Type B pancreatic cell (in vitro differentiated cells): ENCODE measurements around a stretch of chr6.

DNA sequence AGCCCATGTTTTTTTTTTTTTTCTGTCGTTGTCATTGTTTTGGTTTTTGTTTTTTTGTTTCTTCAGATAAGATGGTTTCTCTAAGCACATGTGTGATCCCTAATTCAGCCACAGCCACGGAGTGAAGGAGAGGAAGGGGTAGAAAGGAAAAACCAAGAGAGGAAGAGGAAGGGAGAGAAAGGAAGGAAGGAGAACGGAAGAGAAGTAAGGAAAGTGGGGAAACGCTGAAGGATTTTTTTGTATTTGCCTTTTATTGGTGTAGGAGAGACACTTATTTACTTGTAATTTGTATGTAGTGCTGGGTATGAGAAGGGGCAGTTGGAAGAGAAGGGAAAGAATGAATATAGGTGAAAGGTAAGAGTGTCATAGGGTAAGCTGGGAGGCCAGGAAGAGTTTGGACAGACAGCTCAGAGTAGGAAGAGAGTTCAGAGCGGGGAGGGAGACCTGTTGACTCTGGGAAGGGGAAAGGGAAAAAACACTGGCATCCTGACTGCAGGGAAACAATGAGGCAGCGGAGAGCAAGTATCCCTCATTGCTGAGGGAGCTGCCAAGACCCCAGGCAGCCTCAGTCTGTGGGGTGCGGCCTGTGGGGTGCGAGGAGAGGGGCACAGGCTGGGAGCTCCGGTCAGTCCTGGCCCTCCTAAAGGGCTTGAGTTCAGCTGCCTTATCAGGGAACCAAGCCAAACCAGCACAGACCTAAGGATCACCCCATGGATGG is 3.2 kb downstream of the TRAF3IP2 start:
- PRO-cap, result no peak

DNA sequence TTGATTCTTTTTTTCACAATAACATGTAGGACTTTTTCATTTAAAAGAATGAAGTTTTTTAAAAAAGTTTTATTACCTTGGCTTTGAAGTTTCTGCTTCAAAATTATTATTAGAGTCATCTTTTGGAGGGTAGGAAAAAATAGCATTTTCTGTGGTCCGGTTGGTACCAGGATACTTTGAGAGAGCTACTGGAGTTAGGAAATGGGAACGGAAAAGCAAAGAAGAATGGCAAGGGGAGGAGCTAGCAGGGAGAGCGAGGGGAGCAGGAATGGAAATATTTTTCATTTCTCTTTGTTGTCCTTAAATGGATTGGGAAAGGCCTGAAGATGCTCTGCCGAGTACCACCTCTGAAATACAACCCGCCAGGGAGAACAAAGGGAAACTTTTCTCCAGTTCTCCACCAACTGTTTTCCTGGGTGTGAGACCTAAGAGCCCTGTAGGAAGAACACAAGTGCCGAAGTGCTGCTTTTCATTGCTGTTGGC is 3.3 kb upstream of the TRAF3IP2 start:
- PRO-cap, result no peak

GRCh38 chr6:111666607-111667242 is 61.0 kb upstream of the TRAF3IP2 start:
- PRO-cap, result no peak

GRCh38 chr6:111714916-111715816 is 109.5 kb upstream of the TRAF3IP2 start:
- PRO-cap, result no peak

DNA sequence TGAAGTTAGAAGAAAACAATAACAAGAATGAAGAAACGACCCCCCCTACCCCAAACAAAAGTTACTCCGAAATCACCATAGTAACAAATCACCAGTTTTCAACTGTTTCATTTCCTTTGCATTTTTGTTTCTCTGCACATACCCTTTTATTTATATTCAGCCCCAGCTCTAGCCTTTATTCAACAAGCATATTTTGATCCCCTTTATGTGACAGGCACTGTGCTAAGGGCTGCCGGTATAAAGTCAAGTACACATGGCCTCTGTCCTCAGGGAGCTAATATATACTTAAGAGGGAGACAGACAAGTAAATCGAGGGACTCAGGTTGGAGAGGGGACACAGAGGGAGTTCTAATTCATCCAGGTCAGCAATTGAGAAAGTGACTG is 129.0 kb upstream of the TRAF3IP2 start:
- PRO-cap, result no peak

DNA sequence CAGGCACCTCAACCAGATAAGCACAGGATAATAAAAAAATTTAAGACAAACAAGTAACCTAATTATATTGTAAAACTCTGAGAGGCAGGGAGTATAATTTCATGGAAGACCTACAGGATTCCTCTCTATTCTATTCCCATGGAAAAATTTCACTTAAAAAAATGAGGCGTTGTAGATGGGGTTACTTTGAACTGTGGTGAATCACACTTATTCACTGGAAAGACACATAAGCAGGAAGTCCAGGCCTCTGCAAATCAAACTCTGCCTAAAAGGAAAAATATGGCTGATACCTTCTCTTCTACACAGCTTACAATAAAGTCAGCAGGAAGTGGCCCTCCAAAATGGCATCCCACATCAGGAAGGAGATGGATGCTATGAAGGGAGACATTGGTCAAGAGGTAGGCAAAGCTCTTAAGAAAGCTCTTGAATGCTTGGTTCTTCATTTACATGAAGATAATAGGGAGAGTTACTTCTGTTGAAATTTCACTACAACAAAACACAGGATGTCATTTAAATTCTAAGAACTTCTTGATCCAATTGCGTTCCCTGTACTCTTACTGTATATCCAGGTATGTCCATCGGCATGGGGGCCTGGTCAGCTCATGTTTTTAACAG is 115.9 kb downstream of the FYN start:
- PRO-cap, result no peak

DNA sequence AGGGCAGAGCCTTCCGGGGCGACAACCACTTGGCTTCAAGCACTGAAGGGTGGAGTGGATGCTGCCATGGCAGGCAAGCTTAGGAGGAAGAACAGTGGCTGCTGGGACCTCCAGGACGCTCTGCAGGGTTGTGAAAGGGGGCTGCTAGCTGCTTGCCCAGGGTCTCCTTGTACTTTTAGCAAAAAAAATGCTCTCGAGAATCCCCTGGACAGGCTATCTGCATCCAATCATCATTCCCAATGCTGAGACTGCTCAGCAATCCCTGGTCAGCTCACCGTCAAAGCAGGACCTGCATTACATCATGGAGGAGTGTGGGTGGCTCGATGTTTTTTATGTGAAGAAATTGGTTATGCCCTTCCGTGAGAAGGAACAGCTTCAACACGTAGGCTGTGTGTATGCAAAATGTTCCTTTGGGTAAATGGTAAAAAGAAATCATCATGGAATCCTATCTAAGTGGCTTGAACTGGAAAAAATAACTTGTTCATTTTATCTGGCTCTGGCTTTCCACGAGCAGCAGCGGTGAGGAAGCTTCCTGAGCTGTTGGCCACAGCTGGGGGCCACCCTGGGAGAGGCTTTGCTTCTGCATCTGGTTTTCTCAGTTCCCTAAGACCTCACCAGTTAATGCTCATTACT is 111.5 kb downstream of the FYN start:
- PRO-cap, result no peak

DNA sequence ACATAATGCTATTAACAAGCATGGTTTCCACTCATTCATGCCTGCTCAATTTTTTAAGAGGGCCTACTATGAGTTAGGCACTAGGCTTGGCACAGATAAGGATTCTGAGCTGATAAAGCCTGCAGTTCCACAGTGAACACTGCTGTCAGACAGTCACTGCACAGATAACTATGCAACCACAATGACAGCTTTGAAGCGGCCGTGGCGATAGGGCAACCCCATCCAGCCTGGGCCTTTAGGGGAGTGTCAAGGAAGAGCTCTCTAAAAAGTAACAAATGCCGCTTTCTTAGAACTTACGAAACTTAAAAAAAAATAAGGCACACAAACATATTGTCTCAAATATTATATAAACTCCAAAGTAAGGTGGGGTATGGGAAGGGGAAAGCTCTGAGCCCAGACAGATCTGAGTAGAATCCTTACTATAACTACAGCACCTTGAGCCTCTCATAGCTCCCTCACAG is 29.6 kb downstream of the FYN start:
- PRO-cap, result no peak

DNA sequence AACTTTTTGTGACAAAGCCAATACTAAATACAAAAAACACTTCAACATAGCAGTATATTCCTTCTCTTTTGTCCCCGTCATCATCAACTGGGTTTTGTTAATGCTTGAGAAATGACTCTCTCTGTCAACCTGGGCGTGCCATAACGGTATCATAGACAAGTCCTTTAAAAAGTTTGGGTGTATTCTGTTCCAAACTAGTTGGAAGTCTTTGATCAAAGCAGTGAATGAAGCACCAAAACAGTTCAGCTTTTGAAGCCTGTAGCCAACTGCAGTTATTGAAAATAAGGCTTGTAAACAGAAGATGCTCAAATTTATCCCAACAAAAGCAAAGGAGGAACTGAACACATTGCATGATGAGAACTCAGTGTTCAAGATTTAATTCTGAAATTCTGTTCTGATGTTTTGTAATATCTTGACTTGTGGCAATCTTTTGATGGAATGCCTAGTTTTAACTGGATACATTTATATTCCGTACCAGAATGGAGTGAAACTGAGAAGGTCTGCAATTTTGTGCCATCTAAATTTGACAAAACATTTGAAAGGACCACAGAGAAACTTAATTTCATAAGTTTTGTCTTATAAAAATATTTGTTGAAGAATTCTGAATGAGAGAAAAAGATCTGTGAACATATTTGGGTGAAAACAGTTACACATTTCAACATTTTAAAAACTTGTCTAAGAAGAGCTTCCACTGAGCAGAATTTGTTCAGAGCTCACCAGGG is 17.6 kb downstream of the FYN start:
- PRO-cap, result no peak

DNA sequence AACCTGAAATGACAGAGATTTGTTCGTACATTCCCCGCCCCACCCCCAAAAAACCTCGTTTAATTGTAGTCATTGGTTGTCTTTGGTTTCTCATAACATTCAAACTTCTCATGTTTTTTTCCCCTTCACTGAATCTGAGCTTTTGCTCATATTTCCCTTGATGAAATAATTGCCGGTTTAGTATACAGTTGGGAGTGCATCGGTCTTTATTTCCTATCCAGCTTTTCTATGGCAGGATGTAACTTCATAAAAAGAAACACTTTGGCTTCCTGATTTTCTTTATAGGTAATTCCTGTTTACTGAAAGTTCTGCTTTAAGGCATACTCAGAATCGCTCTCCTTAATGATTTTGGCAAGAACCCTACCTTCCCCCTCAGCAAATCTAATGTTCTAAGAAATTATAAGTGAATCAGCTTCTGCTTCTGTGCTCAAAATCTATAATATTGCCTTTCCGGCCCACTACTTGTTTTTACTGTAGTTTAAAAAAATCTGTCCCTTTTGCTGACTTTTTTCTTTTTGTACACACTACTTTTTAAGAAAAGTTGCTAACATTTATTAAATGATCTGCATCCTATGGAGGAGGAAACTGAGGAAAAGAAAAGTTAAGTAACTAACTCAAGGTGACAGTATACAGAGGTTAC is 1.0 kb upstream of the FYN start:
- PRO-cap, result no peak

GRCh38 chr6:111972873-111973840 is 80.7 kb upstream of the CCN6 start:
- PRO-cap, result bidirectional peak, plus-strand start at chr6:111973319, minus-strand start at chr6:111973234

DNA sequence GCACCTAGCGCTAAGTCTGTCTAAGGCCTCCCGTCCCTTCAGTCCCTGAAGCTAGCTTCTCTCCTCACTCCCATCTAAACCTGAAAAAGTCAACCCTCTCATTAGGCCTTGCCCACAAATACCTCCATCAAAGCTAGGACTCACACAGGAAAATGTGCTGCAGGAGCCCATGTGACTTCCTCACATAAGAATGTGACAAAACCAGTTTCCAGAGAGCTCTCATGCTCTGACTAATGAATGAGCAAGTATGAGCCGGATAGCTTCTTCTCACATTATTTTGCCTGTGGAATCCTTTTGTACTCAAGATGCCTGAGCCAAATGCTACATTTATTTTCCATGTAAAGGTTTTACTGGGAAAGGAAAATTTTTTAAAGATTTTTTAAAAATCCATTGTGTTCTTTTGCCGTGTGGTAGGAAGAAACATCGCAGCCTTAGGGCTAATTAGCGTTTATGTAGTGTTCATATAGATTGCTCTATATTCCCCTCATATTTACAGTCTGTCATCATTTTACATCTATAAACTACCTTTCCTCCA is 68.7 kb upstream of the CCN6 start:
- PRO-cap, result bidirectional peak, plus-strand start at position 297 of the sequence, minus-strand start at position 76 of the sequence

DNA sequence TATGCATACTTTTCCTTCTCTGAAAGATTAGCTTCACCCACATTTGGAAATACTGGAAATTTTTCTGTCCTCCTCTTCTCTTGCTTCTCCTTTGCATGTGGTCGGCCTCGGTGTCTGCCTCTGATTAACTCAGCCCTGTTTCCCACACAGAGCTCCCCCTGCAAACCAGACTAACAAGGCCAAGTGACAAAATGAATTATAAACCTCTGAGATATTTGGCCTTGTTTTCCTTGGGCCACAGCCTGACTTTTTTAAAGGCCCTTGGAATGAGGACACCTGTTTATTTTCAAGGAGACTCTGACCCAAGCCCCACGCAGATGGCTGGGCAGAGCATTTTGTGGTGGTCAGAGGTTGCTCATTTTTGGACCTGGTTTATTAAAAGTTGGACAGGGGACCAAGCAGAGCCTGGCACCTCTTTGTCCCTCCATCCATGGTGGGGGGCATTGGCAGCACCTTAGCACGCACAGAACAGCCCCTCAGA is 9.0 kb upstream of the CCN6 start:
- PRO-cap, result no peak

- PRO-cap, result no peak
Observed at GRCh38 chr6:112114371-112114780, 27.0 kb downstream of the FAM229B start.

- PRO-cap, result no peak
Observed at GRCh38 chr6:112144879-112145385, 57.5 kb downstream of the FAM229B start.

GRCh38 chr6:112214437-112215086 is 39.8 kb downstream of the LAMA4 start:
- PRO-cap, result no peak

DNA sequence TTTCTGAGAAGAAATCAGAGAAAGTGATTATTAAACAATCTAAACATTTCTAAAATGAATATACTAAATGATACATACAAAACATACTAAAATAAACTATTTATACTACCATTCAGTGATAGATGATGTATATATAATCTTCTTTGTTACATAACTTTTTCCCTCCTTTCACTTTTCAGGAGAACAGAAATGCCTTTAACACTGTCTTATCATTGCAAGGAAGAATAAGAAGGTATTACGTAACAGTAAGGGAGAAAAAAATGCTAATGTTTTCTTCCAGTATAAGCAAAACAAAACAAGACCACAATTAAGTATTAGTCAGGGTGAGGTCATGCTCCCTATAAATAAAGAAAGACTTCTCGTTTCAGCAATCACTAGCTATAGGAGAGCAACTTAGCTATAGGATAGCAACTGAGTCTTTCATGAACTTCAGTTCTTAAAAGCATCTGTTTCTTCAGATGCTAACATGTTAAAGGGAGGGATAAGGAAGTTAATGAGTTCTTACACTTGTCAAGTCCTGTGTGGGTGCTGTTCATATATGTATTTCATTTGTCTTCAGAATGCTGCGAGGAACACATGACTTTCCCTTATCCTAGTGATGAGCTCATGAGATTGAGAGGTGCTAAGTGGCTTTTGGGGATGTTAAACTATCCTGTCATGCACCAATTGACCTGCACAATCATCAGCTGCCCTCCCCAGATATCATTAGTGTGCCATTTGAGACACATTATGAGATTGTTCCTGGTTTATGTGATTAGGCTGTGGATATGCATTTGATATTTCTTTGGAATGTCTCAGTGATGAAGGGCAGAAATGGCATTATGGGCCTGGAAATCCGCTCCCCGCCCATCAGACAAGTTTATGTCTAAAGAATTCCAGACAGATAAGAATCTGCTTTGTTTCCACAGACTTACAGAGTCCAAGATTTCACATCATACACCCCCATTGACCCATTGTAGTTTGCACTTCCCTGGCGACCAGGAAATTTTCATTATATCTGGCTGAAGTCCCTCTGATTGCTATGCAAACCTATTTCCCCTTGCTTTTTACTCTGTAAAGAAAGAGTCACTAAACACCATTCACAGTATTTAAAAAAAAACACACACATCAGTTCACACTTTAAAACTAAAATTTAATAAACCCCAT is 37.5 kb downstream of the LAMA4 start:
- PRO-cap, result no peak

GRCh38 chr6:112232571-112233473 is 21.5 kb downstream of the LAMA4 start:
- PRO-cap, result no peak

GRCh38 chr6:112235822-112236480 is 18.4 kb downstream of the LAMA4 start:
- PRO-cap, result no peak

DNA sequence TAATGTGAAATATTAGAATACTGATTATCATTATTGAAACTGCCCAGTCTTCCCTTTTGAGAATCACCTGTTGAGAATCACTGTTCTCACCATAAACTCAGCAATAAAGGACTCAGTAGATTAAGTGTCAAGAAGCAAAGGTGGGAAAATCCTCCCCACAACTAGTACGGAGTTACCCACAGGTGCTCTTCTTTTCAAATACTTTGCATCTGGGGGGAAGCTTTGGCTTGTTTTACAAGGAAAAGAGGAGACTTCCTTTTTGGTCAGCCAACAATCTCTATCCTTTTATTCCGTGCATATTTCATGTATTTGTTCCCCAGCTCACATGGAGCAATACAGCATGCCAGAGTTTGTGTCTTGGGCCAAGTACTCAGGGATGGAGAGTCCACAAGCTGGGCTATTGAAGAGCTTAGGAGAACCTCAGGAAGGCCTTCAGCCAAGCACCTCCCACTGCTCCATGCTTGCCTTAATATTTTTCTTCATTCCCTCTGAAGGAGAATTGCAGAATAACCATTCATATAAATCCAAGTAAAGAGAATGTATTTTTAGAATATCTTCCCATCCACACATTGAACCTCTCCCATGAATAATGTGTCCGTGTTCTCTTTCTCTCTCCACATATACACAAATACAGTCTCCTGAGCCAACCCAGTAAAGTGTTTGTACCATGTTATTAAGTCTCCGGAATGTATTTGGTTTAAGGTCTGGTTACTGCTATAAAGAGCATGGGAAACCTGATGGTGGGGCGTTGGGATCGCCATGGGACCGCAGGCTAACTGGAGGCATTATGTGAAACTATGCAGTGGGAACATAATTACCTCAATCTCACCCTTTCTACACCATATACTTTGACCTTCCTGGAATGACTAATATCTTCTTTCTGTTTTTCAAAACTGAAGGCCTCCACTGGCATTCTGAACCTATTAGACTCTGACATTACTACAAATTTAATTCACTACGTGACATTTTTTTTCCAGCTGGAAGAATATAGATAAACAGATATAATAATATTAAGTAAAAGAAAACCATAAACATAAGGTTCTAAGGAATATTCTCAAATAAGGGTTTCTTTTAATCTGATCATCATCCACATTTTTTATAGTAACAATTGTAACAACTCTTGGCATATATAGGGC is 3.0 kb downstream of the LAMA4 start:
- PRO-cap, result no peak